Type B pancreatic cell (in vitro differentiated cells): ENCODE measurements around a stretch of chr10.

DNA sequence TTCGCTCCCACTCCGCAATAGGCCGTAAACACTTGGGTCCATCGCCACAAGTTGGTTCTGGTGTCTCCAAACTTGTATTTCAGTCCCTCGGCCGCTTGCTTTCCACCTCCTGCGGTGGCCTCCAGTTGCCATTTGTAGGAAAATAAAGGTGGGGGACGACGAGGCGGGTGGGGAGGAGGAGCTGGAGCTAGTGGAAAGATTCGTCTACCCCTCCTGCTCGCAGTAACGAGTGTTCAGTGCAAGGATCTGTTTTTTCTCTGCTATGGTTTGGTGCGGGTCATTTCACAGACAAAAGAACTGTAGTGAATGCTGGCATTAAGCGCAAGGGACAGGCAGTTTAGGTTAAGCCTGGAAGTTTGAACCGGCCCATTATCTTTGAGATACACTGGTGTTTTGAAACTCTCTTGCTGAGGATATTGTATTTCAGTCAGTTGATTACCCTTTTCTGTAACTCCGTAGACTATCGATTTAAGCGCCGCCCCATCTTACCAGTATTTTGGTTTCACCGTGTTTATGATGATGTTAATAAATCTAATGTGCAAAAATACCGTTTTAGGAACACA, 24.2 kb upstream of the ZRANB1 start:
- PRO-cap = bidirectional peak, plus-strand start at position 236 of the sequence, minus-strand start at position 134 of the sequence

- PRO-cap = no peak
Observed at GRCh38 chr10:124928529-124929071, 13.3 kb upstream of the ZRANB1 start.

DNA sequence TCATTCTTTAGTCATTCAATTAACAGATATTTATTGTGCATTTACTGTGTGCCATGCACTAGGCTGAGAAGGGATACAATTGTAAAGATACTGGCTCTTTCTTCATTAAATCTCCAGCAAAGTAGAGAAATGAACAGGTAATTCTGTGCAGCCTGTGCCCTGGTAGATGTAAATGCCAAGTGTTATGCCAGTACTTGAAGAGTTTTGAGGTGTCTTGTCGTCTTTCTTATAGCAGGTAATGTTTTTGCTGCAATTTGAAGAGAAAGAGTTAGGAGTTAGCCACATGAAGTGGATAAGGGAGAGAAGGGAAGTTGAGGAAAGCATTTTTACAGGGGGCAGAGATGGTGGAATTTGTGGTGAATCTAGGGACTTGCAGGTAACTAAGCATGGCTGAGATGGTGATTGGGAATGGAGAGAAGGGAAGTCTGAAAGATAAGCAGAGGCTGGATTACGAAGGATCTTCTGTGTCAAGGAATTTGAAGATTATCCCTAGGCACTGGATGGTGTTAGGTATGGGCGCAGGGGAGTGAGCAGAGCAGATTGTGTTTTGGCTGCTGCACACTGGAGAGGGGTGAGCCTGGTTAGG, 25.2 kb downstream of the ZRANB1 start:
- PRO-cap = no peak

DNA sequence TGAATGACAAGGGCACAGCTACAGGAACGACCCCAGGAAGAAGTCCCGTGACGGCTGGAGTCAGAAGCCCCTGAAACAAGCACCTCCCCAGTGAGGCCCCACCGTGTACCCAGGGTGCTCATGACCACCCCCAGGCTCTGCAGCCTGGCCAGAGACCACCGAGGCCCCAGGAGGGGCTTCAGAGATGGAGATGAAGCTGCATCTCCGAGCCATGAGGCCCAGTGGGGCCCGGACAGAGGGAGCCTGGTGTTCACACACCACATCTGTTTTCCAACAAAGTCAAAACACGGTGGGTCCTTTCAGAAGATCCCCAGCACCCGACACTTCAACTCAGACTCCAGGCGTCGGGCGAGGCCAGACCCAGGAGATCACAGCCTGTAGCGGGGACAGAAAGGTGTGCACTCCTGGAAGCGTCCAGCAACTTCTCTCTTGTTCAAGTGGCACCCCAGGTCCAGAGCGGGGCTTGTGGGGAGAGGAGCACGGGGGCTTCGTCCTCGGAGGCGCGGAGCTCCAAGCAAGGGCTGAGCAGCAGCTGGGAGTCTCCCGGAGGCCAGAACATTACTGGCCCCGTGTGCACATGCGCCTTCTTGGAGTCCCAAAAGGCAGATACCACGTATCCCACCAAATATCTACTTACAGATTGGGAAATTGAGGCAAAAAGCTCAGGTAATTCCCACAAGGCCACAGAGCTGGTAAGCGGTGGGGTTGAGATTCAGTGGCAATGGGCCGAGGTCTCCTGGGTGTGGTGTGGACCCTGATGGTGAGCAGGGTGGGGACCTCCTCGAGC, 31.1 kb downstream of the CTBP2 start:
- PRO-cap = no peak

DNA sequence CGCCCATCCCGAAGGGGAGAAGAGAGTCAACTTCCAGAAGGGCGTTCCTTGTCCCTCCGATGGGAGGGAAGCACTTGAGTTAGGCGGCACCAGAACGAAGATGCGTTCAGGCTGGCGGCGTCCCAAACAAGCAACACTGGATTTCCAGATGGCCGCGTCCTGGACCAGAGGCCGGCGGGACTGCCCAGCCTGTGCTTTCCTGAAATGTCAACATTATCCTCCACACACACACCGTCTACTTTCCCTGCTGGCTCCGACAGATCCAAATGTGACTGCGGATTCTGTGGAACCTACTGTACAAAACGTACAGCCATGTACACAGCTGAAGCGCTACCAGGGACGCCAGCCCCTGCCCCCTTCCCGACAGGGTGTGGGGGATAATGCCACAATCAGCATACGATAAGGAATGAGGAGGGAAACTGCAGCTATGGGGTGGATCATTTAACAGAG, 4.0 kb downstream of the CTBP2 start:
- PRO-cap = no peak

DNA sequence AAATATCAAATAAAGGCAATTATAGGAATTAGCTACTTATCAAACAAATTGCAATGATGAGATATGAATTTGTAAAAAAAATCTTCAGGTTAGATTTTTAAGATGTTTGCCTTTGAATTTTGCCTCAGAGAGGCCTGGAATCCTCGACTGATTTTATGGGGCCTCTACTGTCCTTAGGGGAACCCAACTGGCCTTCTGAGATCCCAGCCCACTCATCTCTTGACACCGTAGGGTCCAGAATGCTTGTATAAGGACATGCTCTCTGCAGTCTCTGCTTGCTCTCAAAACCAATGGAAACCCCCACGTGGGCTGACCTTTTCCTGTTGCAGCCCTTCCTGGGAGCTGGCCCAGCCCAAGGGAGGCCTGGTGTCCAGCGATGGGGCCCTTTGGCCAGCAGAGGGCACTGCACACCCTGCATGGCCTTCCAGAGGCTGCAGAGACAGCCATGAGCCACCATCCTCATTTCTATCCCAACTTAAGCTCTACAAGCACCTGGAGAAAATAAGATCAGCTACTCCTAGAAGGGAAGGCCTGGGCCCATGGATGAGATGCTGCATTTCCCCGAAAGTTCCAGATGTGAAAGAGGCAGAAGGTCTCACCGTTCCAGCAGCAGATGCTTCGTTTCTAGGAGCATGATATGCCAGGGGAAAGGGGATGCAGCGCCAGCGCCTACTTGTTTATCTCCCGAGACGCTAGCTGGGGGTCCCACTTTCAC, 20.1 kb upstream of the CTBP2 start:
- PRO-cap = no peak

GRCh38 chr10:125104085-125105434, 76.7 kb upstream of the CTBP2 start:
- PRO-cap = no peak

GRCh38 chr10:125113826-125114508, 86.1 kb upstream of the CTBP2 start:
- PRO-cap = no peak

DNA sequence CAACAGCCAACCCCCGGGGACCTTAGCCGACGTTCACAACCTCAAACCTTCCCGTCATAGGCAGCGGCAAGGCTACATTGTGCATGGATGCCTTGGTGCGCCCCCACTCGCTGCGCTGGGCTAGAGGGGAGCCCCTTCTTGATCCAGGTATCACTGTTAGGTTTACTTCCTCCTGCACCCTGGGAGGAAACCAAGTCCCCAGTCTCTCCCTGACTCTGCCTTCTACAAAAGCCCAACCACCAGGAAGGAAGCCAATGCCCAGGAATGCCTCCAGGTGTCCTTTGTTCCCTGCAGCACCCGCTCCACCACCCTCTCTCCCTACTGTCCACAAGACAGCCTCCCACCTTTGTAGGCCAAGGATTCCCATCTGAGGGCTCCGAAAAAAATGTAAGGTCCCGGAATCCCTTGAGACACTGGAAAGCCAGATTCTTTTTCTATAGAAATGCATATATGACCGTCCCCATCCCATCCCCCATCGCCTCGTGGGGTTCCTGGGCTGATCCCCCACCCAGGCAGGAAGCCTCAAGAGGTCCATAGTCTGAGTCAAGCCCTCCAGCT, 107.2 kb upstream of the CTBP2 start:
- PRO-cap = no peak

GRCh38 chr10:125143988-125144539, 116.2 kb upstream of the CTBP2 start:
- PRO-cap = no peak

DNA sequence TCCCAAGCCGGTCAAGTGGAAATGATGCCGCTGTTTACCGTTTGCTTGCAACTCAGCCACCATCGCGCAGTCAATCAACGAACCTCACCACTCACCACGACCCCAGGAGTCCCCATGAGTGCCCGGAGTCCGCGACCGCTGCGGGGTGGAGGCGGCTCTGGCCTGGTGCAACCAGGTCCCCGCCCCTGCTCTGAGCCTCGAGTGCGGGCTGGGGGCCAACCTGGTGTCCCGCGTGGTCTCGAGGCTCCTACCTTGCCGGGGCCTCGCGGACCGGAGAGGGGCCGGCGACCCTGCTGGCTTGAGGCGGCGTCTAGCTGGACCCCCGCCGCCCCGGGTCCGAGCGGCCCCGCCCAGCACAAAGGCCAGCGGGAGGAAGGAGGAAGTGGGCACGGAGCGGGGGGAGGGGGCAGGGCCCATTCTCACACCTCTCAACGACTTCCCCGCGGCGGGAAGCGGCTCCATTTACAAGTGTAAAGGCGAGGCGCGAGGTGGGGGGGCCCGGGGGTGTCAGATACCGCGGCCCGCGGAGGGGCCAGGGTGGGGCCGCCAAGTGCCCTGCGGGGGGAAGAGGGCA, 123.7 kb upstream of the CTBP2 start:
- PRO-cap = no peak

GRCh38 chr10:125154377-125155174, 126.7 kb upstream of the CTBP2 start:
- PRO-cap = no peak

DNA sequence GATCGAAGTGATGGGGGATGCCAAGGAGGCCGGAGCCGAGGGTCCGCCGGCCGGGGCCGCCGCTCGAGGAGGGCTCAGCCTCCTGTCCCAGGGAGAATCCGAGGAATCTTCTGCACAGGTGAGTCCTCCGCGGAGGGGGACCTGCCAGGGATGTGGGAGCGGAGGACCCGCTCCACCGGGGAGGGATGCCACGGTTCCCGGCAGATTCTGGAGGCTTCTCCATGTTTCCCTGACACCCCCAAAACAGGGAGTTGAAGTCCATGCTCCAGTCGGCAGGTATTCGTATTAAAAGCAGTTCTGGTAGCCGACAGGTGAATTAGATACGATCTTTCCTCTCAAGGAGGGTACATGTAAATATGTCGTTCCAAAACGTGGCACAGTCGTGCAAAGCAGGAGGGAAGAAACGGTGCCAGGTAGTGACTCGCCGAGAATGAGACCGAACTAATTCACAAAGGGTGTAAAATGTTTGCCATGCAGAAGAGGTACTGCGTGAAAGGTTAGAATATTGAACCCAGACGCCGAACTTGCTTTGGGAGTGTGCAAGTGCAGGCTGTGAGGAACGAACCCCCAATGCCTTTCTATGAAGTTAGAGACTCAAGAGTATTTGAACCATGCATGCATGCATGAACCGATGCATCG, 408 bp downstream of the EDRF1 start:
- PRO-cap = no peak

DNA sequence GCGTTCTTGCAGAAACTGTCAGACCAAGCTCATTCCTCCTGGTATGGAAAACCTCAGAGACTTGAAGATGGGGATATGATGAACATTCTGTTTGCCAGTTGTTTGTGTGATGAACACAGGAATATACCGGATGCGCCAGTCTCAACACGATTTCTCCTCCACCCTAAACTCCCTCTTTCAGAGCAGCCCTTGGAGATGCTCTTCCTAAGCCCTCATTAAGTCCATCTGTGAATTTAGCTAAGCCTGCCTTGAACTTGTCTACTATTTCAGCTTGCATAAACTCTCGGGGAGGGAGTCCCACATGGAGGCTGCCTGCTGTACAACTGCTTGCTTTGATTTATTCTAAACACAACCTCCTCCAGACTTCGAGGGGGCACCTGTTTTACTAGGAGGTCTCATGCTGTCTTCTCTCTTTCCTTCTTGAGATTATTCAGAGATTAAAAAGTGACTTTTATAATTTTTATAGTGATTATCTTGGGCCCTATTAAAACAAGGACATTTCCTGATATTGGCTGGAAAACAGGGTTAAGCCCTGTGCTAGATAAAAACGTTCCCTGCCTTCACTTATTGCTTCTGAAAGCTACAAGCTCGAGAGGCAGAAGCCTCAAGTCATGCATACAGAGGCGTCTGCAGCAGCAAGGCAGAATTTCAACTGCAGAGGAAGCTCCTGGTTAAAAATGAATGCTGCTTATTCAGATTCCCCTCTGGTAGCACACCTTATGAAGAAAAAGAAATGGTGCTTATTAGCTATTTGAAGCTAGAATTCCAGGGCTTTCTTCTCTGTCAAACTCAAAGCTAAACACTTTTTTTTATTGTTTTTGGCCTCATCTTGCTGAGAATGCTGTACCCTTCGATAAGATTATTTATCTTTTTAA, 174.3 kb downstream of the FANK1 start:
- PRO-cap = no peak

- PRO-cap = no peak
Observed at GRCh38 chr10:126080855-126081321, 184.5 kb downstream of the FANK1 start.

DNA sequence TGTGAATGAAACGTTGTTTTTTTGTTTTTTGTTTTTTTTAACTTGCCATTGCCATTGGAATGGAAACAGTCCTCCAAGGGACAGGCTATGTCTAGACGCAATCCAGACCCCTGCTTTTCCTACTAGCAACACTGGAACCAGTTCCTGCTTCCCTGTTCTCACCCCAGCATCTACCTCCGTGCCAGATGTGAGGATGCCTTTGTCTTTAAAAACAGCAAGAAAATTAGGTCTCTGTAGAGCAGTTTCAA, 123.6 kb downstream of the ADAM12 start:
- PRO-cap = no peak

DNA sequence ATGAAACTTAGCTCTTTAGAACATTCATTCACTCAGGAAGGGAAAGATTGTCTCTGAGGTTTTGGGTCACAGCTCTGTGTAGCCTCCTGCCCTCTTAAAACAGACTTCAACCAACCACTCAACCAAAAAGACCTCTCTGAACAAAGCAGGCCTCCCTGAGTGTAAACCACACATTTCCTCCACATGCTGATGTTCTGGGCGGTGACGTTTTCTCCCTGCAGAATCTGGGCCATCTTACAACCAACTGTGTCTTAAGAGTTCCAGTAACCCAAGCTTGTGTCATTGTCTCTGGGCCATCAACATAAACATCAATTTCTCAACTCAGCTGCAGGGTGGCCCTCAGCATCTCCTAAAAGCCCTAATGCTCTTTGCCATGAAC, 81.0 kb upstream of the ADAM12 start:
- PRO-cap = no peak

DNA sequence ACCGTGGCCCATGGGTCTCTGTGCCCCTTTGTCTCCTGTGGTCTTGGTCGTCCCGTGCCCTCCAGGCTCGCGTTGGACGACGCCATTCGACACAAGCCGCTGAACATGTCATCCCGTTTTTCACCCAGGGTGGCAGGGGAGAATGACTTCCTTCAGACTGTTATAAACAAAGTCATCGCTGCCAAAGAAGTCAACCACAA, 106.8 kb downstream of the DOCK1 start:
- PRO-cap = no peak

DNA sequence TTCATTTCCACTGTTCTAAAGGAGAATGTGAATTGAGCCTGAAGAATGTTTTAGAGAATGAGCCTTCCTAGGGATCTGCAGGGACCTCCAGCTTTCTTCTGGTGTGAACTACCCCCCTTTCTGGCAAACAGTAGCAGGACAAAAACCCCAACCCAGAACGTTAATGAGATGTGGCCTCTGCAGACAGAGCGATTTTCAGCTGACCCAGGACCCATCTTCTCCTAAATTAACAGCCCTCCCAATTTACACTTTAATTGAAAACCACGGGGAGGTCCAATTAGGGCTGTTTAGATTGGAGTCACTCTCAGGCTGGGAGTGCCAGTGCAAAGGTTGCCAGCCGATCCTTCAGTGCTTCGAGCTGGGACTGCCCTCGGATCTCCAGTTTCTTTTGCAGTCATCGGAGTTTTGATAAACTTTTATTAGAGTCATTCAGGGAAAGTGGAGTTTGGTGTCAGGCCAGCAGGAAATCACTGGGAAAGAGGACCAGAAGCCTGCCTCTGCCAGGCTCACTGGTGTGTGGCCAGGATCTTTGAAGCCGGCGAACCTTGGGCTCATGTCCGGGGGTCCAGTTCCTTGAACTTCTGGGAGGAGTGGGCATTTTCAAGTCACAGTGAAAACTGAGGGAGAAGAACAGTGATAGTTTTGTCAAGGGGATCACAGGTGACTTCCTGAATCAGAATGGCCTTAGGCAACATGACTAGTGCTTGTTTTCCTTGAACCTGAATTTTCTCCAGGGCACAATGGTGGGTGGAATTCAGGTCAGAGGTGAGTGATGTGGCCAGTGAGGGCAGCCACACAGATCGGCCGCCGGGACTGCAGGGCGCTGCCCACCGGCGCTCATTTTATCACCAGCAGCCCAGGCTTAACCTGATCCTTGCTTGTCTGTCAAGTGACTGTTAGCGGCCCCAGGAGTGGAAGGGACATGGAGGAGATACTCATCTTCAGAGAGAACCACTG, 108.2 kb downstream of the DOCK1 start:
- PRO-cap = no peak

GRCh38 chr10:127738352-127739045, 1.5 kb downstream of the FOXI2 start:
- PRO-cap = no peak